Heart (tissue), 3 donors: Measurements from ENCODE around the gene METTL4.

DNA sequence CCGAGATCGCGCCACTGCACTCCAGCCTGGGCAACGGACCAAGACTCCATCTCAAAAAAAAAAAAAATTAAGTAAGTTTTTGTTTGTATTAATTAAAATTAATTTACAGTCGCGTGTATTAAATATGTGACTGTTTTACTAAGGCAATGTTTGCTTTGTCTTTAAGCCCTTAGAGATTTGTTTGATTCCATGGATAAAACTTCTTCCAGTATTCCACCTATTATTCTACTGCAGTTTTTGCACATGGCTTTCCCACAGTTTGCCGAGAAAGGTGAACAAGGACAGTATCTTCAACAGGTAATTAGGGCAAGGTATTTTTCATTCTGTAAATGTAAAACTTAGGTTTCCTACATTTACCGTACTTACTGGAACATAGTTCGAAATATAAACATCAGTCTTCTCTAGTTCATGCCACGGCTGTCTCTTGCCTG is 38.1 kb downstream of the USP14 start:
- RAMPAGE, long total RNA, 2 experiments, result no peak in any of the 2 experiments

DNA sequence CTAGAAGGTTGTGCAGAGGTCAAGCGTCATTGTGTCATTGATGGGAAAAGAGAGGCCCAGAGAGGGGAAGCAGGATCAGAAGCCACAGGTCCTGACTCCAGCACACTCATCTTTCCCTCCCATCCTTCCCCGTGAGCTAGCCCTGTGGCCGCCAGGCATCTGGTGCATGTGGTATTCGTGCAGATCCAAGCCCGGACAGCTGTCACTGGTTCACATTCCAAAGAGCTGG is 94.0 kb upstream of the THOC1 start:
- RAMPAGE, long total RNA, 2 experiments, result no peak in any of the 2 experiments

GRCh38 chr18:362557-362872 is 94.7 kb upstream of the THOC1 start:
- RAMPAGE, long total RNA, 2 experiments, result no peak in any of the 2 experiments

DNA sequence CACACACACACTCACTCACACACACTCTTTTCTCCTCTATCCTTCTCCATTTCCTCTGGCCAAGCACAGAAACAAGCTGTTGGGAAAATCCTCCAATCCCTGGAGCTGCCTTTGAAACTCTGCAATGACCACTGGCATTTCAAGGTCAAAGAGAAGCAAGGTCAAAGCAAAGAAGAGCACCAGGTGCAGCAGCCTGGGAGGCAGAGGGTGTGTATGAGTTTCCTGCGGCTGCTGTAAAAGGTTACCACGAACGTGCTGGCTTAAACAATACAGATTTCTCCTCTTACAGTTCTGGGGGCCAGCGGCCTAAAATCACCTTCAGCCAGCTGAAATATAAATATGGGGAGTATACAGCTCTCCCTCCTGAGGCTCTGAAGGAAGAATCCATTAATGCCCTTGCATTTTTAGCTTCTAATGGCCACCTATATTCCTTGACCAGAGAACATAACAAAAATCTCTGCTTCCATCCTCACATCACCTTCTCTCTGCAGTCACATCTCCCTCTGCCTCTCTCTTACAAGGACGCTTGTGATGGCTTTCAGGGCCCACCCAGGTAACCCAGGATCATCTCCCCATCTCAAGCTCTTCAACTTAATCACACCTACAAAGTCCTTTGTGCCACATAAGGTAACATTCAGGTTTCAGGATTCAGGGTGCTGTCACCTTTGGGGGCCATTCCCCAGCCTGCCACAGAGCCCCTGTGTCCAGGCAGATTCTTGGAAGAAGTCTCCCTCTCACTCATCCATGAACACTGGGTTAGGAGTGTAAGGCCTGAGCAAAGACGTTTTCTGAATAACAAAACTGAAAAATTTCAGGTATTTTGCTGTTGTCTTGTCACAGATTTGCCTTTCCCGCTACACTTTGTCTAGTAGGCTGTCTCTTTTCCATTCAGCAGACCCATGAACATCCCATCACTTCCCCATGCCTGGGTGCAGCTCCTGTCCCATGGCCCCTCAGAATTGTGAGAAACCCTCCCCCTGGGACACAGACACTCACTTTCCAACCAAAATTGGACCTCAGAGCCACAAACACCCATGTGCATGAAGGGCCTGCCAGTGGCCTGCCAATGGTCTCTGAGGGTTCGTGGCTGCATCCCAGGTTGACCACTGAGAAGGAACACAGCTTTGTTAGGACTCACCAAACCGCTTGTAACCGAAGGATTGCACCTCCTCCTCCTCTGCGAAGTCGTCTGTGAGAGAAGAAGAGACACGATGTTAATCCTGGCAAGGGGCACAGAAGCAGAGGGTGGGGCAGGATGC is 20.5 kb downstream of the COLEC12 start:
- RAMPAGE, long total RNA, 2 experiments, result no peak in any of the 2 experiments

- RAMPAGE, long total RNA, 2 experiments, result no peak in any of the 2 experiments
Observed at GRCh38 chr18:812823-813434, 887 bp upstream of the YES1 start.

DNA sequence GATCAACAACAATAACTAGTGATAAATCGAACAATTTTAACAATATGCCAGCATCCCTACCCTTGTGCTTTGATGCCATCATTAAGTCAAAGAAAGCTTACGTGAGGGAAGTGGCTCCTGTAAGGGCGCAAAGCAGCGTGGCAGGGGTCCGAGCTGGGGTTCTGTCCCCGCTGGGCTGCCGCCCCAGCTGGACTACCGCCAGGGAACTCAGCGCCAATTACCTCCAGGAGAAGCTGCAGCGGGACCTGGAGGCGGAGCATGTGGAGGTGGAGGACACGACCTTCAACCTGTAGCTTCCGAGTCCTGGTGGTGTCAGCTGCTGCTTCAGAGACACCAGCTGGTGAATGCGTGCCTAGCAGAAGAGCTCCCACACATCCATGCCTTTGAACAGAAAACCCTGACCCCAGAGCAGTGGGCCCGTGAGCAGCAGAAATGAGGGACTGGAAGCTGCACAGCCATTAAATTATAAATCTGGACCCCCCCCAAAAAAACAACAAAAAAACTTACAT is 20.0 kb upstream of the YES1 start:
- RAMPAGE, long total RNA, 2 experiments, result no peak in any of the 2 experiments

GRCh38 chr18:985104-985802 is 80.6 kb downstream of the ADCYAP1 start:
- RAMPAGE, long total RNA, 2 experiments, result no peak in any of the 2 experiments

- RAMPAGE, long total RNA, 2 experiments, result no peak in any of the 2 experiments
Observed at GRCh38 chr18:2127407-2127787, 443.9 kb downstream of the METTL4 start.

DNA sequence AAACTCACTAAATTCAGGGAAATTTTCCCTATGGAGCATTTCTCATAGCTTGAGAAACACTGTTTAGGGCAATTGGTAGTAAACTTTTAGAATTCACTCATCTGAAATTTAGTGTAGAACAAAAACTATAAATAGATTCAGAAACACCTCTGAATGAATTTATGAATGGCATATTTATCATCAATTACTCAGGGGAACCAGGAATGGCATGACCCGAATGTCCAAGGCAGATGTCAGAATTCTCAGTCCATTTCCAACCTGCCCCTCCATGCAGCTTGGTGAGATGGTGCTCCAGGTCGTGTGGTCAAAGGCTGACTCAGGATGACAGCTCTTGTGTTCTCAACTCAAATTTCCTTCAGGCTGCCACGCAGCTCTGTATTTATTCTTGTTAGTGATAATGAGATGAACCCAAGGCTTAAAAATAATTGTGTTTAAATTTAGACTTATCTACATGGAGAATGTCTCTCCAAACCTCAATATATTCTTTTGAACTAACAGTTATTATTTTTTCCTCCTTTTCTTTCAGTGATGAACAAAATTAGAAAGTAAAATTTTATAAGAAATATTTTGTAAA is 146.9 kb downstream of the METTL4 start:
- RAMPAGE, long total RNA, 2 experiments, result no peak in any of the 2 experiments

DNA sequence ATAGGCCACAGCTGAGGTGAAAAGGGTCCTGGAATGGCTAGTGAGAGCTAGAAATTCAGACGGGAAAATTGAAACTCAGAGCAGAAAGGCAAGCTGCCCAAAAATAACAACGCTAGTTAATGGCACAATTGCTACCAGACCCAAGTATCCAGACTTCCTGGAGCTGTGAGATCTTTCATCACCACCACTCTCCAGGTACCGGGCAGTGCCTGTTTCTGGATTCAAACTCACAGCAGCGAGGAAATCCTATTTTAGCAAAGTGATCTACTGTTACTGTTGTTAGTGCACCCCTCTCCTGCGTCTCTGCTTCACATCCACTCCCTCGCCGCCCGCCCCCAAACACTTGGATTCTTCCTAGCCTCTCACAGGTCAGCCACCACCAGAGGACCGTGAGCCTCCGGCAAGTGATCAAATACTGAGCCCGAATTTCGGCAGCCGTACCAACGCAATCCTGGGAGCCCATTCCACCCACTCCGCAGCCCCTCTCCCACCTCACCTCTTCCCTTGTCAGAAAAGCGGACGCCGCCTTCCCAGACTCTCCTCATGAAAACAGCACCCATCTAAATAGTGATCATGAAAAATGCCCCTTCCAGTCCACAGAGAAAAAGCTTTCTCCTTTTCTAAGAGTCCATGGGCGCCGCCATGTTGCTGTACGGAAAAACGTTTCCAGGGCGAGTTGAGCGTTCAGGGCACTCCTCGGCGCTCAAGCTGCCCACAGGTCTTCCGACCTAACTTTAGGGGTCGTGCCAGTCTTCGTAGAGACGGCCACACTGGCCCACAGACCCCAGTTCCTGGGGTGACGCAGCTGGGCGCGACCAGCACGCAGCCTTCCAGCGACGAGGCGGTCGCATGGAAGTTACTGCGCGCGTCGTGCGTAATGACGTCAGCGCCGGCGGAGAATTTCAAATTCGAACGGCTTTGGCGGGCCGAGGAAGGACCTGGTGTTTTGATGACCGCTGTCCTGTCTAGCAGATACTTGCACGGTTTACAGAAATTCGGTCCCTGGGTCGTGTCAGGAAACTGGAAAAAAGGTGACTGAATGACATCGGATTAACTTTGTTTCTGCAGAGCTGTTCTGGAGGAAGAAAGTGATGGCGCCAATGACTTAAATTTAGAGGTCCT is at the start of gene METTL4:
METTL4 (minus strand) TSS at position 853 of the 1,122 bp plus-strand sequence.
- RAMPAGE, long total RNA, 2 experiments, result start-site peak on the plus strand in 1 of 2 experiments, centred at position 926 of the sequence, 7 reads per replicate; start-site peak on the minus strand in 2 of 2 experiments, centred at positions 811 to 820 of the sequence, 20 to 61 reads per replicate

DNA sequence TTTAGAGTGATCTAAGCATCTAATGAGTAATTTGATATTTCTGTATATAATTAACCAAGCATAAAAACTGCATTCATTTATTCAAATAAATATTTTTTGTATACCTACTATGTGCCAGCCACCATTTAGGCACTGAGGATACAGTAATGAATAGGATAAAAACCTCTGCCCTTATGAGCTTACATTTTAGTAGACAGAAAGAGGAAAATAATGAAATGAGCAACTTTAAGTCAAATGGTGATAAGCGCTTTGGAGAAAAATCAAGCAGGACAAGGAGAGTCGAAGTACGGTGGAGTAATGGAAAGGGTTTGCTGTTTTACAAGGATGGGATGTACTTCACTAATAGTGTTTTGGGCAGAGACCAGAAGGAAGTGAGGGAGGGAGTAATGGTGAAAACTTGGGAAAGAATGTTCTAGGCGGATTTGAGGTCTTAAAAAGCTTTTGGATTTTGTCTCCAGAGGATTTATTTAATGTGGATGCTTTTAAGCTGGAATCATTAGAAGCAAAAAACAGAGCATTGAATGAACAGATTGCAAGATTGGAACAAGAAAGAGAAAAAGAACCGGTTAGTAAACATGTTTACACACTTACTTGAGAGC is 17.5 kb downstream of the NDC80 start:
- RAMPAGE, long total RNA, 2 experiments, result no peak in any of the 2 experiments

DNA sequence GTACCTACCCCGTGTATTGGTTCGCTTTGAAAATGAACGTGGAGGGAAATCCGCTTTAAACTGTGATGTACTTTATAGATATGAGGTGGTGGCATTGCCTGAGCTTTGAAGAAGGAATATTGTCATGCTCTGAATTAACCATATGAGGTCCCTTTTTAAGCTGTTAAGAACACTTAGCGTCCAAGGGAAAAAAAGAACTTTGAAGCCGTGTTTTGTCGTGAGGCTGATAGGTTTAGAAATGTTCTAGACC is 1.3 kb downstream of the SMCHD1 start:
- RAMPAGE, long total RNA, 2 experiments, result no peak in any of the 2 experiments

DNA sequence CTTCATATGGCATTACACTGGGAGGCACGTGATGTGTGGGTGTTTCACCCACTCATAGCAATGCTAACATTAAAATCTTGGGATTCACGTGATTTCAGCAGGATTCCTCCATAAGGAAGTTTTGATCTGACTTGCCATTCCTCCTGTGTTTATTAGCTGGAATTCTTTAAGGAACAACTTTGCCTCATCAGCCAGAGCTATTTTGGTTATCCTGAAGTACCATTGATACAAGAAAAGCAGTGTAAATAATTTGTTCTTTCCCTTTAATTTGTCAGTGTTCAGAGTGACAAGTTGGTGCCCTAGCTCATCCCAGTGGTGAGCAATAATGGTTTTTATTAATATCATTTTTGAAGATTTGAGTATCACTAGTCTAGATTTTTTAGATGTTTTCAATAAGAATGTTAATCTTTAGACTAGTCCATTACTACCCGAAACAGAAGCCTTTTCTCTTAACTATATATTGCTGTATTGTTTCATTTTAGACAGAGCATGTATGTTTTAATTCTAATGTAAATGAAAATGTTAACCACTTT is 9.2 kb downstream of the SMCHD1 start:
- RAMPAGE, long total RNA, 2 experiments, result no peak in any of the 2 experiments

GRCh38 chr18:2762645-2763318 is 84.0 kb upstream of the EMILIN2 start:
- RAMPAGE, long total RNA, 2 experiments, result no peak in any of the 2 experiments

DNA sequence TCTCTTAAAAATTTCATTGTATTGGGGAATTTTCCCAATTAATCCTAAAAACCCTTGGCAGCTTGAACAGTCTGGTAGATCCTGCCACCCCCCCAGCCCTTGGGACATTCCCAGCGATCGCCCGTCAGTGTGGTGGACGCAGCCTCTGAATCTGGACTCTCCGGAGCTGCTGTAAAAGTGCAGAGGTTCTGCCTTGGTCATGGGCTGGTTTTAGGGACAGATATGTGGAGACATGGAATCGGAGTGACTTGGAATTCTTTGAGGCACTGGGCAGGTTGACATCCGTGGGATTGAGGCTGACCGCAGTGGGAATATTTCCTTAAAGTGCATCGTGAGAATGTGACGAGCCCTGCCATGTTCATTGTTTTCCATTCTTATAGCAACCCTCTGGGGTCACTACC is 6.4 kb downstream of the EMILIN2 start:
- RAMPAGE, long total RNA, 2 experiments, result no peak in any of the 2 experiments

- RAMPAGE, long total RNA, 2 experiments, result no peak in any of the 2 experiments
Observed at GRCh38 chr18:2855310-2856360, 8.8 kb downstream of the EMILIN2 start.

GRCh38 chr18:2945432-2946375 is 67.2 kb downstream of the LPIN2 start:
- RAMPAGE, long total RNA, 2 experiments, result no peak in any of the 2 experiments

DNA sequence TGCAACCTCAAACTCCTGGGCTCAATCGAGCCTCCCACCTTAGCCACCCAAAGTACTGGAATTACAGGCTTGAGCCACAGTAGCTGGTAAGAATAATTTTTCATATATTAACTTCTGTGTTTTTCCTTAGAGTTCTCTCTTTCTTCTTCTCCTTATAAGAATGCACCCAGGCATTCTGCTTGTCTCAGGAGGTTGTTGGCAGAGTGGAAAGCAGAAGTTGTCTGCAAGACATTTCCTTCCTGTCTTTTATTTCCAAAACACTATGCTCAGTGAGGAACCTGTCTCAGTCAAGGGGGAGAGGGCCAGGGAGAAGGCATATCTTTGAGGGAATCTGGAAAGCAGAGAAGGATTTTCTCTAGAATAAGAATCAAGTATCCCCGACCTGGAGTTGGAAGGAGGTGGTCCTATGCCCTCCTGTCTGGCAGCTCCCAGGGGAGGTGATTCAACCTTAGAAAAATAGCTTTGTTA is 3.6 kb upstream of the LPIN2 start:
- RAMPAGE, long total RNA, 2 experiments, result no peak in any of the 2 experiments

DNA sequence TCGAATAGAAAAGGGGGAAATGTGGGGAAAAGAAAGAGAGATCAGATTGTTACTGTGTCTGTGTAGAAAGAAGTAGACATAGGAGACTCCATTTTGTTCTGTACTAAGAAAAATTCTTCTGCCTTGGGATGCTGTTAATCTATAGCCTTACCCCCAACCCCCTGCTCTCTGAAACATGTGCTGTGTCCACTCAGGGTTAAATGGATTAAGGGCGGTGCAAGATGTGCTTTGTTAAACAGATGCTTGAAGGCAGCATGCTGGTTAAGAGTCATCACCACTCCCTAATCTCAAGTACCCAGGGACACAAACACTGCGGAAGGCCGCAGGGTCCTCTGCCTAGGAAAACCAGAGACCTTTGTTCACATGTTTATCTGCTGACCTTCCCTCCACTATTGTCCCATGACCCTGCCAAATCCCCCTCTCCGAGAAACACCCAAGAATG is 37.0 kb upstream of the LPIN2 start:
- RAMPAGE, long total RNA, 2 experiments, result no peak in any of the 2 experiments

DNA sequence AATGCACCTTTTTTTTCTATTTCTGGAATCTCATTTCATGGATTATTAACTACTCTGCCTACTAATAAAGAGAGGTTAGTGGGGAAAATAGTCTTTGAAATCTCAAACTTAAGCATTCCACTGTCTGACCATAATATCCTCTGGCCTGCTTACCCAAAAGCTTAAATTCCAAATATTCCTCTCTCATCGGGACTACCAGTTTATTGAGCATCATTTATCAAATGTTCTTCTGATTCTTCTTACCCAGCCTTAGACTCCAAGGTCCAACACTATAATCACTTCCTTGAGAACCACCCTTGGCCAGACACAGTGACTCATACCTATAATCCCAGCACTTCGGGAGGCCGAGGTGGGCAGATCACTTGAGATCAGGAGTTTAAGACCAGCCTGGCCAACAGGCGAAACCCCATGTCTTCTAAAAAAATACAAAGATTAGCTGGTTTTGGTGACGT is 38.6 kb upstream of the LPIN2 start:
- RAMPAGE, long total RNA, 2 experiments, result no peak in any of the 2 experiments